Retinal pigment epithelial cell (primary cell): Measurements from ENCODE around the genes ITPRID1, BBS9 and BMPER.

DNA sequence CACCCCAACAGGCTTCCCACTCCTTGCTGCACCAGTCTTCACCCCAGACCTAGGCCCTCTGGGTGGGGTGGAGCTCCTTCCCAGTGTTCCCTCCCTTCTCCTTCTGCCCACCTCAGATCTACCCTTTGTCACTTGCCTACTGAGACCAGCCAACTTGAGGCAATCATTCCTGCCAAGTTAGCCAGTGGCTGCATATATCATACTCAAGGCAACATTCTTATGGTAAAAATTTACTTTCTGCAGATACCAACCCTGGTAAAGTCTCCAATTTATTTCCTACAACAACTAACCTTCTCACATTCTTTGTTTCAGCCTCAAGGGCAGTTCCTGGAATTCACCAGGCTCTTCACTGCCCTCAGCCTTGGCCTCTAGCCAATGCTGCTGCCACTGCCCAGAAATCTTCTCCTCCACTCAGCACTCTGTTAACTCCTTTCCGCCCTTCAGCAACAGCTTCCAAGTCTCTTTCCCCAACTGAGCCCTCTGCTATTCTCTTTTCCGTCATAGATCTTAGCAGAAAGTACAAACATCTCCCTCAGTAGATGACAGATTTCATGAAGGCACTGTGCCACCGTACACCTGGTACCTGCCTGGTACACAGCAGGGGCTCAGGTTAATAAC is 31.2 kb upstream of the ZNRF2 start:
- RRBS: no CpG with 5 or more reads among the region's 3 CpGs

DNA sequence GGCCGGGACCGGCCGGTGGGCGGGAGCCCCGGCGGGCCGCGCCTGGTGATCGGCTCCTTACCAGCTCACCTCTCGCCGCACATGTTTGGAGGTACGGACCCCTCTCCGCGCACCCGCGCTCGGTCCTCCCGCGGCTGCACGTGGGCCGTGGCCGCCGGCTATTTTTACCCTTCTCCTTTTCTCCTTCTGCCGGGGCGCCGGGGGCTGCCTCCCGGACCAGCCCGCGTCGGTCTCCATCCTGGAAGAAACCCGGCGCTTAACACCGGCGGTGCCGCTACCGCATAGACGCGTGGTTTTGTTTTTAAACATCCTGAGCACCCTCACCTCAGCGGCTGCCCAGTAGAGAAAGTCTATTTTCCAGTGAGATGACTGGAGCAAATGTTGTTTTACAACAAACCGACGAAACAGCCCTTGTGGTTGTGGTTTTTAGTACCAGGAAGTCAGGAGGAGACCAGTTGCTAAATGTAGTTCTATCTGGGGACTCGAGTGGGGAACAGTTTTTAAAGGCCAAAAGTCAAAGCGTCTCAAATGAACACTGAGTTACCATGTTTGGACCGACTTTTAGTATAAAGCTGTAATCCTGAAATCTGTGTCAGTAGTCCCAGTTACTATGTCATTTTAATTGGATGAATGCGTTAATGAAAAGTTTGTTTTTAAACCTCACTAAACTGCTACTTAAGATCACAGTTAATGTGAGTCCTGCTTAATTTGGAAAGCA is 1.5 kb downstream of the ZNRF2 start:
- RRBS: 0% methylated on average over 3 of the region's 45 CpGs

- RRBS: no CpG with 5 or more reads among the region's 3 CpGs
These were observed 6.6 kb downstream of the ZNRF2 start for GRCh38 chr7:30290873-30291490.

GRCh38 chr7:30331142-30331556 is 46.8 kb downstream of the ZNRF2 start:
- RRBS: no CpG with 5 or more reads among the region's 1 CpG

DNA sequence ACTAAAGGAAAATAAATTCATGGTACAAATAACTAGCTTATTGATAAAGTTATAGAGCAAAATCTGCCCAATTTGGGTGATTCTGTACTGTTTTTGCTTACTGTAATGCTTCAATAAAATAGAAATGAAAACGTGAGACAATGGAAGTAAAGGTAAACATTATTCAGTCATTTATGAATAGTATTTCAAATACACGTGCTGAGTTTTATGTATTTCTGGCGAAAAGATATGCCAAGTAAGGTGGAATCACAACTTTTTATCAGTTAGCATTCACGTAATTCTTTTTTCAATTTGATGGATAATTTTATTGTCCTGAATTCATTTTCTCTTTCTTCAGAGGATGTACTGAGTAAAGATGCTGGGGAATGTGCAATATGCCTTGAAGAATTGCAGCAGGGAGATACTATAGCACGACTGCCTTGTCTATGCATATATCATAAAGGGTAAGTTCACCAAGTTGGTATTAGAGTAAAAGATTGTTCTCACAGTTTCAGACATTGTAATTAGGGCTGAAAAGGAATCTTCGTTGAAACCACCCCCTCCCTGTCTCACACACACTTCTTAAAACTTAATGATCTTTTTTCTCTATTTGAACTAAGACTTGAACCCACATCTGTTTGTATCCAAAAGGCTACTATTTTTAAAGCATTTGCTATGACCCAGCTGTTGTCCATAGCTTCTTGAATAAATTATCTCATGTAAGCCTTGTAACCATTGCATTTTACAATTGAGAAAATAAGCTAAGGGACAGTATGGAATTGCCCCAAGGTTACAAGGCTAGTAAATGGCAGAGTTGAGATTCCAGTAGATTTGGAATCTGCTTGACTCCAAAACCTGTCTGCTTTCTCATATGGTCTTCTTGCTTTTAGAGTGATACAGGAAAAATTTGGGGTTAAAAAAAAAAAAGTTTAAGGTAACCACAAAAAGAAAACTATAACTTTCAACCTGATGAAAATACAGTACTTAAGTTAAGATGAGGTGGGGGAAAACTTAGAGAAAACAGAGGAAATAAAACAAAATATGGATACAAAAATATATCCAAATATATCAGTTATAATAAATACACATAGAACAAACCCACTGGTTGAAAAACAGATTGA is 71.3 kb downstream of the ZNRF2 start:
- RRBS: no CpG with 5 or more reads among the region's 6 CpGs

DNA sequence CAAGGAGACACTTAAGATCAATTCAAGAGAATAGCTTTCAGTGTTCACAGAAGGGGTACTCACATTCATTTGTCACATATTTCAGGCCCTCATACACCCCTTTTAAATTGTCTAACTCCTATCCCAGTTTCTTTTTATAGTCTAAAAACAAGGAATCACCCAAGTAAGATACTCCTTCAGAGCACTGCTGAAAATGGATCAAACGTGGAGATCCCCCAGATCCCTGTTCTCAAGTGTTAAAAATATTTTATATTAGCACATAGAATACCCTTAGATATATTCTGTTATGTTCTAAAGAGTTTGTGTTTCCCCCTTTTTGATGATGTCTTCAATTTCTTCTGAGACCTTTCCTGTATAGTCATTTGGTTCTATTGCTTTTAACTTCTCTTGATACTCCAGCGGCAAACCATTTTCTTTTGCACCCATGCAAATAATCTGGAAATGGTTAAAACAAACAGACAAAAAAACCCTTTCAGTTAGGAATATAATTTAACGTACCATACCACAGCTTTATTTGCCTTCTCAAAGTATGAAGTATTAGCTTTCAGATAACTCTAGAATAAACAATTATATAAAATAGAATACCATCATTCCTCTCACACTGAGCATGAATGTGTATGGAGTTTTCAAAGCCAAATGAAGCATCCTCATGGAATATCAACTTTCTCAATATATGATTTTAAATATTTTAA is 7.7 kb downstream of the GGCT start:
- RRBS: no CpG with 5 or more reads among the region's 3 CpGs

DNA sequence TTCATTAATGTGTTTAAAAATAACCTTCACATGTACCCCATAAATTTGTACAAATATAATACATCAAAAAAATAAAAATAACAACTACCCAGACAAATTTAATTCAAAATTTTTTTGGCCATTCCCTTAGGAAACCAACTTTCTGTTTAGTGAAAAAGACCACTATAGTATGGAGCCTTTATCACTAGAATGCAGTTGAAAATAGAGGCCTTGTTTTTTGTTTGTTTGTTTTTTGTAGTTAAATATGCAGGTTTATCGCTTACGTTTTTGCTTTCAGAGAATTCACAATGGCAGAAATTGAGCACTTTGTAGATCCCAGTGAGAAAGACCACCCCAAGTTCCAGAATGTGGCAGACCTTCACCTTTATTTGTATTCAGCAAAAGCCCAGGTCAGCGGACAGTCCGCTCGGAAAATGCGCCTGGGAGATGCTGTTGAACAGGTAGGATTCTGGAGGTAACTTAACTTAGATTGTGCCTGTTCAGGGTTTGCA is 21.0 kb downstream of the GARS1 start:
- RRBS: no CpG with 5 or more reads among the region's 6 CpGs

DNA sequence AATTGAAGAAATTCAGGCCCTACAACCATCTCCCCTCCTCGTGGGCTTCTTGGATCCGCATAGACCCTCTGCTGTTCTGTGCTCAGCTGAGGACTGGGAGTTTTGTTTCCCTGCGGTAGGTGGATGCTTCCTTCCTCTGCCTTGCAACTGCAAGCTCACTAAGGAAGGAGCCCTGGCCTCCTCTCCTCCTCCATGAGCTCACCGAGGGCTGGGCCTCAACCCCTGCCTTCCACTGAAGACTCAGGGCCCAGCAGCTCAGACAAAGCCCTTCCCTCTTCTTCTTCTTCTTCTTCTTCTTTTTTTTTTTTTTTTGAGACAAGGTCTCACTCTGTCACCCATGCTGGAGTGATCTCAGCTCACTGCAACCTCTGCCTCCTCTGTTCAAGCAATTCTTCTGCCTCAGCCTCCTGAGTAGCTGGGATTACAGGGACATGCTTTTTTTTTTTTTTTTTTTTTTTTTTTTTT is 34.2 kb upstream of the AQP1 start:
- RRBS: no CpG with 5 or more reads among the region's 4 CpGs

GRCh38 chr7:30896006-30896448 is 15.6 kb upstream of the AQP1 start:
- RRBS: no CpG with 5 or more reads among the region's 10 CpGs

- RRBS: no CpG with 5 or more reads among the region's 1 CpG
These were observed at the start of gene ITPRID1 for GRCh38 chr7:31514018-31514321. Gene ITPRID1, plus strand, starts transcription at chr7:31514090.

GRCh38 chr7:32670045-32670491 is 174.8 kb downstream of the AVL9 start:
- RRBS: no CpG with 5 or more reads among the region's 3 CpGs

GRCh38 chr7:32677692-32677987 is 182.4 kb downstream of the AVL9 start:
- RRBS: no CpG with 5 or more reads among the region's 1 CpG

DNA sequence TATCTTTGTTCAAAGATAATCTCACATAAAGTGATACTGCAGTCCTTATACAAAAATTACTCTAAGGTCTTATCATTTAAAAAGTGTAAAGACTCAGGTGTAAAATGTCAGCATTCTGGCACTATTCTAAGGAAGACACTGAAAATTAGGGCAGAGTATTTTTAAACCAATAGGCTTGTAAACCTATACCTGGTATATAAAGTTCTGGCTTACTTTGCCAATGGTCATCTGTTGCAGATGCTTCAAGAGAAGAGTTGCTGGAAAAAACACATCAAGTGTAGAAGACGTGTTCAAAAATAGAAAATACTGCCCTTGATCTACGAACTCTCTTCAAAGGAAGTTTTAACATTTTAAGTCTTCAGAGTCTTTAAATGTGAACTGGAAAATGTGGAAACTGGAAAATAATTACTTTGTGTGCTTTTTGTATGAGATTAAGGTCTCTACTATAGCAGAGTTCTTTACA is 23.9 kb downstream of the NT5C3A start:
- RRBS: no CpG with 5 or more reads among the region's 2 CpGs

GRCh38 chr7:33050494-33050776 is 12.1 kb downstream of the NT5C3A start:
- RRBS: no CpG with 5 or more reads among the region's 1 CpG

- RRBS: no CpG with 5 or more reads among the region's 68 CpGs
These were observed at the start of gene BBS9 for GRCh38 chr7:33128983-33130222. Gene BBS9, plus strand, starts transcription at chr7:33129564.

DNA sequence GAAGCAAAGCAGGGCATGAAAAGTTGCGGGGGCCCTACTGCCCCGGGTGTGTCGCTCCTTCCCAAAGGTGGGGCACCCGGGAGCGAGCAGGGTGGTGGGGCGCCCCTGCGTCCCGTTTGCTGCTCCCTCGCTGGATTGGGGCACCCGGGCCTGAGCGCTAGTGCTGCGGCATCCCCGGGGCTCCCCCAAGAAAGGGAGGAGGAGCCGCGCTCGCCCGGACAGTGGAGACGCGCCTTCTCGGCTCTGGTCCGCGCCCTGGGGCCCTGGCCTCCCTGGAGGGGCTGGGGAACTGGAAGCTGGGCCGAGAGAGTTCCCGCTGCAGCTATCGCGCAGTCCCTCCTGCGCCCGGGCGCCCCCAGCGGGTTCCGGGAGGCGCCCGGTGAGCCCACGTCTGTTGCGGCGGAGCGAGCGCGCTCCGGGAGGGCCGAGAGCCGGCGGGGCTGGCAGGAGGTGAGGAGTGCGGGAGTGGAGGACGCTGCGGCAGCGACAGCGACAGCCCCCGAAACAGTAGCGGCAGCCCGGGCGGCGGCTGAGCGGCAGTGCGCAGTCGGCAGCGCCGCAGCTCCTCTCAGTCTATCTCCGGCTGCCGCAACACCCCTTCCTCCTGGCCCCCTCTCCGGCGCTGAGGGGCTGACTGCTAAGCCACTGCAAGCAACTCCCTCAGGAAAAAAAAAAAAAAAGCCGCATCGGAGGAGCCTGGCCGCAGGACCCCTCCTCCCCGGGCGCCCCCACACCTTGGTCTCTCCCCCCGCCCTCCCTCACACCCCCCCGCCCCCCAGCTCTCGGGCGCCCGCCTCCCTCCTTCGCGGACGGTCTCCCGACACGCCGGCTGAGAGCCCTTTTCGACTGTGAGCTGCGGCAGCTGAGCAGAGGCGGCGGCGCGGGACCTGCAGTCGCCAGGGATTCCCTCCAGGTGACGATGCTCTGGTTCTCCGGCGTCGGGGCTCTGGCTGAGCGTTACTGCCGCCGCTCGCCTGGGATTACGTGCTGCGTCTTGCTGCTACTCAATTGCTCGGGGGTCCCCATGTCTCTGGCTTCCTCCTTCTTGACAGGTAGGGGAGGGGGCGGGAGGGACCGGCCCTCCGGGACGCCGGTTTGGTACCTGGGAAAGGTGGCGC is at the start of gene BMPER:
TSS of gene BMPER (plus strand) at position 845 of the 1,118 bp plus-strand sequence.
- RRBS: under 1% methylated on average over 40 of the region's 102 CpGs

DNA sequence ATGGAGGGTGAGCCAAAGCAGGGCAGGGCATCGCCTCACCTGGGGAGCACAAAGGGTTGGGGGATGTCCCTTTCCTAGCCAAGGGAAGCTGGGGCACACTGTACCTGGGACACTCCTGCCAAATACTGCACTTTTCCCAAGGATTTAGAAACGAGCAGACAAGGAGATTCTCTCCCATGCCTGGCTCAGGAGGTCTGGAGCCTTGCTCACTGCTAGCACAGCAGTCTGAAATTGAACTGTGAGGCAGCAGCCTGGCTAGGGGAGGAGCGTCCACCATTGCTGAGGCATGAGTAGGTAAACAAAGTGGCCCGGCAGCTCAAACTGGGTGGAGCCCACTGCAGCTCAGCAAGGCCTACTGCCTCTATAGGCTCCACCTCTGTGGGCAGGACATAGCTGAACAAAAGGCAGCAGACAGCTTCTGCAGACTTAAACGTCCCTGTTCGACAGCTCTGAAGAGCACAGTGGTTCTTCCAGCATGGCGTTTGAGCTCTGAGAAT is 156.1 kb downstream of the NPSR1 start:
- RRBS: no CpG with 5 or more reads among the region's 7 CpGs

DNA sequence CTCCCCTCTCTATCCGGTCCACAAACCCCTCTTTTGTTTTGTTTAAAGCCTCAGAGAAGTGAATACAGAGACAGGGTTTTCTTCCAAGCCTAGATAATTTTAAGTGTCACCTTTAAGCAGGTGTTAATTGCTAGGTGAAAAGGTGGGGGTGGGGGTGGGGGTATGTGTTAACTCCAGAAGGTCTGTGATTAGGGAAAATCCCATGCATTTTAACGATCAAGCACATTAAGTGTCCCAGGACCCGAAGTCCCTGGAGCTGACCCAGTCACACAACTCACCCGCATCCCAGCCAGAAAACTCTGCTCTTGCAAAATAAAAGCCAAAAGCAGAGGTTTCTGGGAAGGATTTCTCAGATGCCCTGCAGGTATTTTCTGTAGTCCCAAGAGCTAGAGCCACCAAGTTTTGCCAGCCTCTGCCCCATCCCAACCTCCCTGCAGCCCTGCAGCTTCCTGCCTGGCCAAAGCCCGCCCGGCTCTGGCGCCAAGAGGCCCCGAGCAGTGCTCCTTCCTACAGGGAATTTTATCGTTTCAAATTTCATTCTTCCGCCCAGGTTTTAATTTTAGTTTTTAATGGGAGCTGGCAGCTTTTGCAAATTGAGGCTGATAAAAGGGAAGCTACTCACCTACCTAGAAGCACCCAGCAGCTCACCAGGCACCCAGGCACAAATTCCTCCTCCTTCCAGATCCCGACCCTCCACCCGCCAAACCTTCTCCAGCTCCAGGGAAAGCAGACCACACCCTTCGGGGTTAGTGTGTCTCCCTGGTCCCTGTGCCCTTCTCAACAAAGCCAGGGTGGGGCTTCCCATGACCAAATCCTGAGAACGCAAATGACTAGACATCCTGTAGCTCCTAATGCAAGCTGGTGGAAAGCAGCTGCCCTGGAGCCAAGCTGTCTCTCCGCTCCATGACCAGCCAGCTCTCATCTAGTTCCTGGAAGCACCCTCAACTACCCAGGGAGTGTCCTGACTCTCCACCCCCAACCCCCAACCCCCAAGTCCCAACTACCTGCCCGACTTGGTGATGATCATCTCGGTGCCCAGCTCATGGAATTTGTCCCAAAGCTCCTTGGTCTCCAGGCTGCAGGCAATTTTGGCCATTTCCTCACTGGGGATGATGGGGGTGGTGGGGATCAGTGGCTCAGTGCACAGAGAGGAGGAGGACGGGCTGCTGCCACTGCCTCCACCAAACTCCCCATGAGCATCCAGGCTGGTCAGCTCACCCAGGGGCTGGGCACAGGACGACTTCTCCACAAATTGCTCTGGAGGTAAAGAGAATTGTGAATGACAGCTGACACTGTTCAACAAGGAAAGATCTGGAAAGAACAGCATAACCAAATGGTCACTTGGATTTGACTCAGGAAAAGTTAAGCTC is 4.5 kb downstream of the TBX20 start:
- RRBS: no CpG with 5 or more reads among the region's 19 CpGs

DNA sequence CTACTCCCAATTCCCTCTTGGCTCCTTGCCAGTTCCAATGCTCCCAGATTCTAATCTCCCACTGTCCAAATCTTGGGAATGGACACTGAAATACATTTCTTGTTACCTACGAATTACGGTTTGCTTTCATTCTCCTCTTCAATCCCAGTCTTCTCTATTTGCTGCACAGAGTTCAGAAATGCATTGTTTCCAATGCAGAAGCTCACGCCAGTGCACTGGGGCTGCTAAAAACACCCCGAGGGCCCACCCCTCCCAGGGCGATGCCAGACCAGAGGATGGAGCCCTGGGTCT is 120.7 kb upstream of the TBX20 start:
- RRBS: no CpG with 5 or more reads among the region's 5 CpGs

DNA sequence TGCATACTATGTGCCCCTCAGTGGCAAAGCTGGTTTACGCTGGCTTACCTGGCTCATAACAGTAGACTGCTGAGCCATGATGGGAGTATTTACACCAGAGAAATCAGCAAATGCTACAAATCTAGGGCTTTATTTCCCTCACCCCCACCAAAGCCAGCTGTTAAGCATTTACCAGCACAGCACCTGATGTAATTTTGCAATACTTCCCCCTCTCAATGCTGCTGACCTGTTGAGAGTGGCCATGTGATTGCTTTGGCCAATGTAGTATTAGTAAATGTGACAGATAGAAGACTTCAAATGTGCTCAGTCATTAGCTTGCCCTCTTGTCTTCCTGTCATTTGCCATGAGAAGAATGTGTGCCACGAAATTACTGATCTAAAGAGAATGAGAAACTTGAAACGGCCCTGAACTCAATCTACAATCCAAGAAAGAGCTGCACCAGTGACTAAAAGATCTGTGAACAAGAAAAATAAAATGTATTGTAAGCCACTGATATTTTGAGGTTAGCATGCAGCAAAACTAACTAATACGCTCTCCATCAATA is 46.5 kb downstream of the HERPUD2 start:
- RRBS: no CpG with 5 or more reads among the region's 4 CpGs